ENCODE data around the genes ARHGAP42 and CFAP300.

DNA sequence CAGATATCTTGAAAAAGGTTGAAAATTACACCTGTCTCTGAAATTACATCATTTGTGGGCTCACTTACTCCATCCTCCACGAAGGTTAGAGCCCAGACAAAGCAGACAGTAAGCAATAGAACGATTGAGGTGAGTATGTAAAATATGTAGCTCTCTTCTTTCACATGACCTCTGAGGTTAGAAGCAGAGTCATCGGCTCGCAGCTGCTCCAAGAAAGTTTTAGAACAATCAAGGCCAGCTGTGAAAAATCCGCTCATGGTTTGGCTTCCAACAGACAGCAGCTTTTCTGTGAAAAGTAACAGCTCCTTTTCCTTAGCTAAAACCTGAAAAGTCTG is 78.4 kb downstream of the FAM76B start:
- RRBS = no CpG with 5 or more reads among the region's 5 CpGs

DNA sequence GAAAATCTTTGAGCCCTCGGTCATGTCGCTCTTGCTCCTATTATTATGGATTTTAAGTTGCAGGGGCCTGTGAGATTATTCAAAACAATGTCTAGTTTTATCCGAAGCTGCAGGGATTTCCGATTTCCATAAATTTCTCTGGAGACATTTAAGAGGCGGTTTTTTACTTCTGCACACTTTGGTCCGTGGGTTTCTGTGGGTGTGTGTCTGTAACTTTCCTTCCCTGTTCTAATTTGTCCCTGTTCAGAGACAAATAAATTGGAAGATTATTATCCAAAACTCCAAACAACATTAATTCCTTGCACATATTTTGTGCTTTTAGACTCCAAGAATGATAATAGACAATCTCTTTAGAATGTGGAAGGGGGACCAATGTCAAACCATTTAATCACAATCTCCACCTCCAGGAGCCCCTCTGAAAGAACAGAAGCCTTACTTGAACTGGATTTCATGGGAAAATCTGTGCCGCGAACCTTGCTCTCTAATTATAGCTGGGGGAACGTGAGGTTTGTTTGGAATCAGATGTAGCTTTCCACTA is 199.5 kb downstream of the MAML2 start:
- RRBS = no CpG with 5 or more reads among the region's 9 CpGs

GRCh38 chr11:96165416-96166058 is 177.5 kb downstream of the MAML2 start:
- RRBS = no CpG with 5 or more reads among the region's 6 CpGs

DNA sequence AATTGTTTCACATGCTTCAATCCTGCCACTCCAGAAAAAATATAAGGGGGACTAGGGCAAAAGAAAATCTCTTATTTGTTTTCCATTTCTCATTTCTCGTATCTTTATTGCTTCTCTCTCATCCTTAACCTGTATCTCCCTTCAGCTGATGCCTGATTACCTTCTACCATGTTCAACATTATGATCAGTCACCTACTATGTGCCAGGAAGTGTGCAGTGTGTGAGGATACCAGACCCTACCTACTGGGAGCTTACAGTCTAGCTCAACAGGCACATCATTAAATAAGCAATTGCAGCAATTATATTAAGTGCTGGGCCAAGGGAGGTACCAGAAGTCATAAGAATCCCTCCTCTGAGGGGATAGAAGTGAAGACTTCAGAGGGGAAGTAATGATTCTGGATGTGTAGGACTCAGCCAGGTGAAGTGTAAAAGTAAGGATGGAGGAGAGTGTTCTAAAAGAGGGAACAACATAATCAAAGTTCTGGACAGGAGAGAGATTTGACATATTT is 145.5 kb downstream of the MAML2 start:
- RRBS = no CpG with 5 or more reads among the region's 1 CpG

DNA sequence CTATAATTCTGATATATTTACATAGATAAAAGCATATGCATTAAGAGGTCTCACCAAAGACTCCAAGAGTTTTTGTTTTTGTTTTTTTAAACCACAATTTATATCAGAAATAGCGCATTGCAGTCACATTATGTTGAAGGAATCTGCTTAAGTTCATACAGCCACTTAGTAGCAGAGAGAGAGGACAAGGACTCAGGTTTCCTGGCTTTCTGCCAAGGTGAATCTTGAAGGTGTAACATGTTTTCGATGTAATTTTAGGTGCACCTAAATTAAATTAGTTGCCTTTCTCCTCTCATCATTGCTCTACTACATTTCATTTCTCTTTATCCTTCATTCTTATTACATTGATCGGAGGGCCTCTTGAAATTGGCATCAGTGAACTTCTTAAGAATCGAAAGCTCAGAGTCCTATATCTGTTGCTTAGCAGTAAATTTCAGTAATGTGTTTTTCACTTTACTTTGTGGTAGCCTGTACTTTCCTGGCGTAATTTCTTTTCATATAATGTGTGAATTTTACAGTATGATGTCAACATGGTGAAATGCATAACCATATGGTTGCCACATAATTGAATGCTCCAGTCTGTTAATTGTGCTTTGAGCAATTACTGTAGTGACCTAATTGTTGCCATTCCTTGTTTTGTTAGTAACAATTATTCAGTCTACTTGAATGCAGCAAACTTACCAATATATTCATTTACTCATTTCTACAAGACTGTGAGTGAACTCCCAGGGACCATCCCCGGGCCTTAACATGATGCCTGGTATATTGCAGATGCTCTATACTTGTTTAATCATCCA is 138.2 kb downstream of the MAML2 start:
- RRBS = no CpG with 5 or more reads among the region's 6 CpGs

DNA sequence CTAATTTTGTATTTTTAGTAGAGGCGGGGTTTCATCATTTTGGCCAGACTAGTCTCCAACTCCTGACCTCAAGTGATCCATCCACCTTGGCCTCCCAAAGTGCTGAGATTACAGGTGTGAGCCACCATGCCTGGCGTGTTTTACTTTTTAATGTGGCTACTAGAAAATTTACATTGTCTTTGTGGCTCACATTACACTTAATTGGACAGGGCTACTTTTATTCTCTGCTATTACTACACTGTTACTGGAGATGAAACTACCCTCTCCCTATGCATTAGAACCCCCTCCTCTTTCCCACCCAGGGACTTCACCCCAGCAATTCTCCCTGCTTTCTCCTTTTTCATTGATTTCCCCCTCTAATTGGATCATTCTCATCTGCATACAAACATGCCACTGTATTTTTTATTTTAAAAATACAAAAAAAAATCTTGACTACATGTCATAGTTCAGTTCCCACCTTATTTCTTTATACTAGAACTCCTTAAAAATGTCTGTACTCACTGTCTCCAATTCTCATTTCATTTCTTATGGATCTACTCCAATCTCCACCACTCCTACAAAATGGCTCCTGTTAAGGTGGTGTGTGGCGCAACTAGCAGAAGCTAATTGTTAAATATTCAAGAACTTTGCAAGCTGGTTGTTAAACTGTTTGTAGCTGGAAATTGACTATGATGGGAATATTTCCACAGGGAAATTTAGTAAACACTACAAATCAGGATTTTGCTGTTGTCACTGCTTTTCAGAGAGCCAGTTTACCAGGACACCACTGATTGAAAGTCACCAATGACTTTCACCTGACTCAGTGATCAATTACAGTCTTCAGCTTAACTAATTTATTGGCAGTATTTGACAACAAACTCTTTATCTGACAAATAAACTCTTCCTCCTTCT is 94.5 kb downstream of the MAML2 start:
- RRBS = no CpG with 5 or more reads among the region's 3 CpGs

DNA sequence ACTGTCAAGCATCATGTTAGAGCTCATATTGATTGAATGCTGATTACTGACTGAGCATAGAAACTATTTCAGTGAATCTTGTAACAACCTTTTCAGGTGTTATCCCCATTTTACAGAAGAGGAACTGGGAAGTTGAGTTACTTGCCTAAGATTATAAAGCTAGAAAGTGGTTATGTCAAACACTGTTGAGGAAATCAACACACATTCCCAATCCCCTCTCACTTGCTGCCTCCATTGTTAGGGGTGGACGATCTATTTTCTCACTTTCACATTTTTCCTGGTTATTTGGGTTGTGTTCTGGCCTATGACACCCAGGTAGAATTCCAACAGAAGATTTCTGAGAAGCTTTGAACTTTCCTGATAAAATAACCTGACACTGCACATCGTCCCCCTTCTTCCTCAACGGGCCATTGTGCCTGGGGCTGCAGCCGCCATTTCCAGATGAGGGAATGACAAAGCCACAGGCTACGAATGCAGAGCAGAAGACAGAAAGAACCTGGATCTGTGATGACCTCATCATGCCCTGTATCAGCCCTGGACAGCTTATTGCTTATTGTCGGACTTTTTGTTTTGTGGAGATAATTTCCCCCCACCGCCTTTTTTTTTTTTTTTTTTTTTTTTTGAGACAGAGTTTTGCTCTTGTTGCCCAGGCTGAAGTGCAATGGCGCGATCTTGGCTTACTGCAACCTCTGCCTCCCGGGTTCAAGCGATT is 87.6 kb downstream of the MAML2 start:
- RRBS = no CpG with 5 or more reads among the region's 11 CpGs

DNA sequence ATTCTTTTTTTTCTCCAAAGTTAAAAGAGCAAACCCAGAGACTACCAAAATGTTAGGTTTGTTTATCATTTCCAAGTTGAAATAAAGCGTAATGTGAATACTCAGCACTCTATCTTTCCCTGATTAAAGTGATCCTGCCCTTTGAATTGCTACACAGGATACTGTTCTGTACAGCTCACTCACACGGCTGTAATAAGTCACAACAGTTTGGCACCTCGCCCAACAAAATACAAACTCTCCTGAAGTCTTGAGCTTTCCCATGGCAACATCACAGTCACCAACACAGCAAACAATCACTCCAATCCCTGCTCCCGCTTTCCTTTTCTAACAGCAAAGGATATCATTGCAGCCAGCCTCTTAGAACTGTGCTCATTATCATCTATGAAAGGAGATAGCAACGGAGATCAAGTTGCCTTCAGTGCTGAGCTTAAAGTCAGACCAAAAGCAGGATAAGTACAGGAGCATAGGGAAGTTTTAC is 36.1 kb downstream of the MAML2 start:
- RRBS = no CpG with 5 or more reads among the region's 5 CpGs

DNA sequence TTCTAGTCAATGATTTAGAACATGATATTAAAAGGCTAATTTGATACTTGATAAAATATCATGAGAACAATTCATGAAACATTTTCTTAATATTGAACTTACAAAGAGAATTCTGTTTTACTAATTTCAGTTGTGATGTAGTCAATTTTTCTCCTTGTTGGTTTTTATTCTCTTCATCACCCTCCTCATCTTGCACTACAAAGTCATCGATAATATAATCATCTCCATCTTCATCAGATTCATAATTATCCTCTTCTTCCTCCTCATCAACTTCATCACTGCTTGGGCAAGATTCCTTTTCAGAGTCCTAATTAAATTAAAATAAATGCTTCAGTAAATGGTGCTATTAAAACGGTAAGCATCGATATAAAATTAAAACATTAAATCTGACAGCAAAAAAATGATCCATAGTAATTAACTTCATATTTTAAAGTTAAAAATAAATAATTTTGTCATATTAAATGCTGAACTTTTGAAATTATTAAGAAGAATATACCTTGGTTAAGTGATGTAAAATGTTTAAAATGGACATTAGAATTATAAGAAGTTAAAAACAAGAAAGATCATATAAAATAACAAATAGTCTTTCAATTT is 6.4 kb downstream of the CCDC82 start:
- RRBS = no CpG with 5 or more reads among the region's 3 CpGs

DNA sequence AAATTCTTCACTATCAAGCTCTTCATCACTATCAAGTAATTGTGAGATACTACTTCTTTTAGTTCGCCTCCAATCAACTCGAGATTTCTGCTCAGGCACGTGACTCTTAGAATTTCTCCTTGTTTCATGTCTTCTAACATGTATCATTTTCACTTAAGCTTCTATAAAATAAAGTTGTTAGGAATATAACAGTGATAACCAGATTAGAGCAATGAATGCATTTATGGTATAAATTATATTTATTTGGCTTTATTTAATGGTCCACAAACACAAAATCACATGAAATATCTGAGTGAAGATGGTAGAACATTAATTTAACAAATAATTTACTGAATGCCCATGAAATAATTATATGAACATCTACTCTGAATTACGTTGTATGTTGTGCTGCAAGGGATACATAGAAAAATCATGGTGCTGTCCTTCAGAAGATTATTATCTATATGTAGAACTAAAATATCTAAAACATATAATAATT is 5.1 kb downstream of the CCDC82 start:
- RRBS = no CpG with 5 or more reads among the region's 4 CpGs

GRCh38 chr11:96622161-96622651 is 232.4 kb downstream of the JRKL start:
- RRBS = no CpG with 5 or more reads among the region's 7 CpGs

- RRBS = 1% methylated on average over 35 of the region's 96 CpGs
These were observed at the start of gene ARHGAP42 for GRCh38 chr11:100686920-100687778. TSS of gene ARHGAP42 (plus strand) at chr11:100687288.

DNA sequence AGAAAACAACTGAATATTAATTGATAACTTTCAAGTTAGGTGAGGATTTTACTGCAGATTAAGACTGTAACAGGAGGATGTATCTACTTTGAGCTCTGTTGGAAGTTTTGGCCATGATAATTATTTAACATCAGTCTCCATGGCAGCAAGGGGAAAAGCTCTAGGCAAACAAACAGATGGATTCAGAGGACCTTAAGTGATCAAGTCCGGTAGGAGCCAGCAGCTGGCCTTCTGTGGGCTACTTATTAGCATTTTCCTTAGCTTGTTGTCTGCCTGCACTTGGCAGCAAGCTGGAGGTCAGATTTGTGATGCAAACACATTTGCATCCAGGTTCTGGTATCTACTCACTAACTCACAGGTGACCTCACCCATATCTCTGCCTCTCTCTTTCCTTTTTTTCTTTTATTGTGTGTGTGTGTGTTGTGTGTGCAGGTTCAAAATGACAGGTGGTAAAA is 32.2 kb downstream of the ARHGAP42 start:
- RRBS = no CpG with 5 or more reads among the region's 1 CpG

- RRBS = no CpG with 5 or more reads among the region's 4 CpGs
These were observed 32.7 kb downstream of the ARHGAP42 start for GRCh38 chr11:100719714-100720313.

GRCh38 chr11:101407262-101407674 is 176.5 kb downstream of the TRPC6 start:
- RRBS = no CpG with 5 or more reads among the region's 2 CpGs

DNA sequence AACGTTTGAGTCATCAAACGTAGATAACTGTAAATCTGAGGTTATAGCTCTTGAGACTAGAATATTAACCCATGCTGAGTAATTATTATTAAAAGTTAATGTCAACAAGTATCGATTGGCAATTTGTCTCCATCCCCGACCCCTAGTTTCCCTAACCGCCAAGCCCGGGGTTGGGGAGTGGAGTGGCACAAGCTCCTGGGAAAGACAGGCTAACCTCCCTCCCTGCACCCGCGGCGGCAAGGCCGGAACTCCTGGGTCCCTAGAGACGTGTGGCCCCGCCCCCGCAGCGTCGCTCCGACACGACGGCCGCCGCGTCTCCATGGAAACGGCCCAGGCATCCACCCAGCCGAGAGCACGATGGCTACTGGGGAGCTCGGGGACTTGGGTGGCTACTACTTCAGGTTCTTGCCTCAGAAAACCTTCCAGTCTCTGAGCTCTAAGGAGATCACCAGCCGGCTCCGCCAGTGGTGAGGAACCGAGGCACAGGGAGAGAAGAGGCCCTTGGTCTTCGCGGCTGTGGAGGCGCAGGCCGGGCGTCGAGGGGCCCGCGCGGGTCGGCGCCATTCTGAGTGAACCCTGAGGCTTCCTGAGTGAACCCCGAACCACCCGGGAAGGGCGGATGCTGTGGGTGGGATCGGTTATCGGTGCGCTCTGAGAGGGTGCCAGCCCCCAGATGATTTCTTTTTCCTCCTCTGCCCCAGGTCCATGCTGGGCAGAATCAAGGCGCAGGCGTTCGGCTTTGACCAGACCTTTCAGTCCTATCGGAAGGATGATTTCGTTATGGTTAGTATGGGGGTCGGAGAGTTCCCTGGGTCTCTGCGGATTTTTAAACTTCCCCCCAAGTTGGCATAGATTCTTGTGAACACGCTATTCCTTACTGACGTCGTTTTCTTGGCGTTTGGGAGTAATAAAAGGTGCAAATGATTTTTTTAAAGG is at the start of gene CFAP300:
TSS of gene CFAP300 (plus strand) at position 324 of the 936 bp plus-strand sequence.
- RRBS = 1% methylated on average over 21 of the region's 56 CpGs

GRCh38 chr11:102115264-102116016 is 5.2 kb downstream of the YAP1 start:
- RRBS = no CpG with 5 or more reads among the region's 2 CpGs

DNA sequence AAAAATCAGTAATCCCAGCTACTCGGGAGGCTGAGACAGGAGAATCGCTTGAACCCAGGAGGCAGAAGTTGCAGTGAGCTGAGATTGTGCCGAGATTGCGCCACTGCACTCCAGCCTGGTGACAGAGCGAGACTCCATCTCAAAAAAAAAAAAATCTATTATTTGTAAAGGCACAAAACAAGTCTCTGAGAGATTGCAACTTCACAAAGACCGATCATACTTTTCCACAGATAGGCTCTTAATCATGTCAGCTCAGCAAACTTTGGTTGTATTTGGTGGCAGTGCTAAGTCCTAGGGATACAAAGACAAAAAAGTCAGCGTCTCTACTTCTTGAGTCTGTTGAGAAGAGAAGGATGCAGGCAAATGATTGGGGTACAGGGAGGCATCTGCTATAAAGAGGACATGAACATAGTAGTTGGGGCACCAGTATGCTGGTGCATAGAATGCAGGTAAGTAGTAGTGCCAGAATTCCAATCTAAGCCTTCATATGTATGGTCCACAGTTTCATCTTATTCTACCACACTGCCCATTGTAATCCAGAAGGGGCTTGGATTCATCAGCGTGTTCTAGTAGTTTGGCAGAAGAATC is 64.3 kb downstream of the YAP1 start:
- RRBS = no CpG with 5 or more reads among the region's 8 CpGs

All from epithelial cell of prostate (primary cell).